Thyroid gland (tissue), 7 donors: ENCODE results near the genes ITFG2 and NRIP2.

DNA sequence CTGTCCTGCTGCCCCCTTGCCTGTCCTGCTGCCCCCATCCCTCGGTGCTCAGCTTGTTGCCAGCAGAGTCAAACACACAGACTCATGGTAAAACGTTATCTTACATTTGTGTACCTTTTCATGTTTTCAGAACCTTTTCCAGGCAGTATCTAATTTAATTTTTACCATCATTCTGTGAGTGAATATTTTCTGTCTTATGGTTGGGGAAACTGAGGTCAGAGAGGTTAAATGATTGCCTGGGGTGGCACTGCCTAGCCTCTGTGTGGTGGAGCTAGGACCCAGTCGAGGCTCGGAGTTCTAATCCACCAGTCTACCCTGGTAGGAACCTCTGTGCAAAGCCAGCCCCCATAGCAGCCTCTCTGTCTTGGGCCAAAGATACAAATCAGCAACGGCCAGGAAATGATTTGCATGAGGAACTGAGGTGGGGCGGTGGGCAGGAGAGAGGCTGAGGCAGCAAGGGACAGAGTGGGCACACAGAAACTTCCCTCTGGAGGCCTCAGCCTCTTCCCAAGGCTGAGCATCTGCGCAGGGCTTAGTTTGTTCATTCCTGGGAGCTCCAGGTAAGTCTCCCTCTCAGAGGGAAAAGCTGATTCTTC is 134.3 kb downstream of the CACNA1C start:
- PRO-cap, 2 experiments: no peak in any of the 2 experiments
- RAMPAGE, long total RNA, 5 experiments: no peak in any of the 5 experiments

DNA sequence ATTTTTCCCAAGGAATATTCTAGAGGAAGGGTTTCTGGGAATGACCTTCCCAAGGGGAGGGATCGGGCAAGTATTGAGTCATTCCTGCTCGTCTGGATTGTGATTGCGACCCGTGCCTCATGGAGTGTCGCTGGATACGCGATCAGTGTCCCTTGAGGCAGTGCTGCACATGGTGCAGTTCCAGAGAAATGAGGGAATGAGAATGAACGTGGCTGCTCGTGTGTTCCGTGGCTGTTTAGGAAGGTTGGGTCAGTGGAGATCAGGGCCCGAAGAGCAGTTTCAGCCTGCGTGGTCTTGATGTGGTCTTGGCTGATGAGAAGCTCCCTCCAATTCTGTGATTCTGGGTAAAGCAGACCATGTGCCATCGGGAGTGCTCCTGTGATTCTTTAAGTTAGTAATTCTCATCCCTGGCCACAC is 234.4 kb downstream of the CACNA1C start:
- PRO-cap, 2 experiments: peak in 1 of 2 experiments; most common plus-strand start position 252 of the sequence (in 1)
- RAMPAGE, long total RNA, 5 experiments: no peak in any of the 5 experiments

GRCh38 chr12:2341303-2341748 is 288.5 kb downstream of the CACNA1C start:
- PRO-cap, 2 experiments: no peak in any of the 2 experiments
- RAMPAGE, long total RNA, 5 experiments: no peak in any of the 5 experiments

DNA sequence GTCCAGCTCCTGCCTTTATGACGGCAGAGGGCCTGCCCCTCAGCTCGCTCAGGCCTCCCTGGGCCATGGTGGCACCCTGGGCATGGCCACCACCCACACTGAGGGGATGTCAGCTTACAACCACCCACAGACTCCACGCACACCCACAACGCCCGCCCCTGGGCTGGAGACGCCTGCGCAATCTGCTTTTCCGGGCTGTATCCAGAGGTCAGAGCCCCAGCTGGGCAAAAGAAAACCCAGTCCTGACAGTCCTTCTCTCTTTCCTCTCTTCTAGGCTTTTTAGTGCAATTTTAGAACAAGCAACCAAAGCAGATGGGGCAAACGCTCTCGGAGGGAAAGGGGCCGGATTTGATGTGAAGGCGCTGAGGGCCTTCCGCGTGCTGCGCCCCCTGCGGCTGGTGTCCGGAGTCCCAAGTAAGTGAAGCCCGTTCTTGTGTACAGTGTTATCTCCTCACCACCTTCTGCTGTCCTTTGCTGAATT is 337.4 kb upstream of the FKBP4 start:
- PRO-cap, 2 experiments: no peak in any of the 2 experiments
- RAMPAGE, long total RNA, 5 experiments: no peak in any of the 5 experiments

DNA sequence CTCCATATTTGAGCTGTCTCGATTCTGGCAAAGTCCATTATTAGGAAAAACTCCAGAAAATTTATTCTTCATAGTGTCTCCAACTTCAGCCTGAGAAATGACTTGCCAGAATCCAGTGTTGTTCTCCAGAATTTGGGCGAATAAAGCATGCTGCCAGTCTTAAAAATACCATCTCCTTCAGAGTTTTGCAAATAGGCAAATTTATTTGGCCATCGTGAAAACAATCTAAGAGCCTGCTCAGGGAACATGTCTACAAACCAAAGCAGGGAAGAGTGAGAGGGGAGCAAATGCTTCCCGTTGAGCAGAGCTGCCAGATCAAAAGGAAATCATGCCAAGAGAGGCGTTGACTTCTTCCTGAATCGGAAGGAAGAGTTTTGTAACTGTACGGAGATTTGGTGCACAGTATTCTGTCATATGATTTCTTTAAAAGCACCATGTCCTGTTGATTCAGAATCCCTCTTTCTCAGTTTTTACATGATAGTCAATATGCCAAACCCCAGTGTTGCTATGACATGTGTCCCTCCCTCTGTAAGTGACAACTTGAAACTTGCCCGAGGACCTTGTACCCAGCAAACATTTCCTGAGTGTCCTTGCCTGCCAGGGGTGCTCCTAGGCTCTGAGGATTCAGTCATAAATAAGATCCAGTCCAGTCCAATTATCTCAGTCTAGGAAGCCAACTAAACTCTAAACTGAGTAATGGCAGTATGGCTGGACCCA is 300.3 kb upstream of the FKBP4 start:
- PRO-cap, 2 experiments: no peak in any of the 2 experiments
- RAMPAGE, long total RNA, 5 experiments: no peak in any of the 5 experiments

GRCh38 chr12:2586406-2587053 is 208.2 kb upstream of the FKBP4 start:
- PRO-cap, 2 experiments: no peak in any of the 2 experiments
- RAMPAGE, long total RNA, 5 experiments: no peak in any of the 5 experiments

GRCh38 chr12:2752609-2752986 is 42.2 kb upstream of the FKBP4 start:
- PRO-cap, 2 experiments: no peak in any of the 2 experiments
- RAMPAGE, long total RNA, 5 experiments: no peak in any of the 5 experiments

DNA sequence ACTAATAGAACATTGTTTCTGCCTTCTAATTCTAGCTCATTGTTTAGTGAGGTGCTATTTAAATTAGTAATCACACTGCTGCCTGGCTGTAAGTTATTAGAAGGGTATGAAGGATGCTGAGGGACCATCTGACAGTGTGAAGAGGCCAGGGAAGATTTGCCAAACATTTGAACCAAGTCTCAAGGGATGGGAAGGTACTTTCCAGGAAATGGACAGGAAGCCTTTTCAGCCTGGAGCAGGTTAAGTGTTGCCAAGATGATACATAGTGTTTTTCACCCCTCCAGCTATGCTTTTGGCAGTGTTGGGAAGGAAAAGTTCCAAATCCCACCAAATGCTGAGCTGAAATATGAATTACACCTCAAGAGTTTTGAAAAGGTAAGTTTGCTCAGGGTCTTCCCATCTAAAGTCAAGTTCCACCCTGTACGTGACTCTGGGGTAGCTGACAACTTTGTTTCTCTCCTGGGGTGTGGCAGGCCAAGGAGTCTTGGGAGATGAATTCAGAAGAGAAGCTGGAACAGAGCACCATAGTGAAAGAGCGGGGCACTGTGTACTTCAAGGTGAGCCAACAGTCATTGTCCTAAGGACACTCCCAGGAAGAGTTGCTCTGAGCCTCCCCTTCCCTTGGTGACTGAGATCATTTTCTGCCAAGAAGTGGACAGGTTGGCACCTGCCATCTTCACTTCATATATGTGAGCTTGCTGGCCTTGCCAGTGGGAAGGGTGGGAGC is 5.0 kb downstream of the FKBP4 start:
- PRO-cap, 2 experiments: no peak in any of the 2 experiments
- RAMPAGE, long total RNA, 5 experiments: no peak in any of the 5 experiments

GRCh38 chr12:2812242-2813395 is at the start of gene ITFG2:
TSS of gene ITFG2 (plus strand) at chr12:2812668.
- PRO-cap, 2 experiments: peak in 2 of 2 experiments; most common plus-strand start chr12:2812697 (in 2); most common minus-strand start chr12:2812524 (in 2)
- RAMPAGE, long total RNA, 5 experiments: start-site peak on the plus strand in 4 of 5 experiments, at chr12:2812665-2812706 at its widest, 75 to 406 reads per replicate; start-site peak on the minus strand in 5 of 5 experiments, at chr12:2812875-2812942 at its widest, 7 to 78 reads per replicate

DNA sequence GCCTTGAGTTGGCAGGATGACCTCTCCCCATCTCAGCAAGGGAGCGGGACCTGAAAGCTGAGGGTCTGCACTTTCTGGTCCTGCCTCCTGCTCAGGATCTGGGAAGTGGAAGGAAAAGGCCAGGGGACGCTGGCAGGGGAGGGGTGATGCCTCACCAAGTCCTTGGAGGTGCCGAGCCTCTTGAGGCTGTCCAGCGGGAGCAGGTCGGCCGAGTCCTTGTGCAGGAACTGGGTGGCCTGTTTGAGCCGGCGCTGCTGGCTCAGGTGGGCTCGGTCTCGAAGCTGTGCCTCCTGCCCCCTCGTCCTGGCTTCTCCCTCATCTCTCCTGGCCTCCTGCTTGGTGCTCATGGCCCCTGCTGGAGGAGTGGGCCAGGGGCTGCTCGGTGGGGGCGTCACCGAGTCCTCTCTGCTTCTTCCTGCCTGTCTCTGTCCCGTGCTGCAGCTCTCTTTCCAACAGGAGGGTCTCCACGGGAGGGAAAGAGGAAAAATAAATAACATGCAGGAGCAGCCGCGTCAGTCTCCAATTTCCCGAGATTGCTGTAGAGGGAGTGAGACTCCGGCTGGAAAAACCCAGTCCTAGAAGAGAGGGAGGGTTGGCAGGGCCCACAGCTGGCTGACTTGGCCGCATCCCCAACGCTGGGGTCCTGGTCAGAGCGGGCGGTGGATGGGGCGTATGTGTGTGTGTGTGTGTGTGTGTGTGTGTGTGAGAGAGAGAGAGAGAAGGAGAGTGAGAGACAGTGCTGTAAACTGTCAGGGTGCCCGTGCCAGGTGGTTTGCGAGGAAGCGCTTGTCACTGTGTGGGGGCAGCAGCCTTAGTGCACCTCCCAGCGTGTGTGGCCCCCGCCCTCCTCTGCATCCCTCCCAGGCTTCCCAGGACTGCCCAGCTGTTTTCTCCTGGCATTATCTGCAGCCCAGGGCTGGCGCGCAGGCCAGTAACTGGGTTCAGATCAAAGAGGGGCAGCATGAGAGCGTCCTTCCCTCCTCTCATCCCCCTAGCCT is at the start of gene NRIP2:
NRIP2 (minus strand) TSS at position 549 of the 998 bp plus-strand sequence.
- PRO-cap, 2 experiments: peak in 1 of 2 experiments; most common minus-strand start position 538 of the sequence (in 1)
- RAMPAGE, long total RNA, 5 experiments: no peak in any of the 5 experiments

GRCh38 chr12:2960333-2961131 is 1.3 kb downstream of the TEAD4 start:
- PRO-cap, 2 experiments: peak in 1 of 2 experiments; most common plus-strand start chr12:2960734 (in 1); most common minus-strand start chr12:2960612 (in 1)
- RAMPAGE, long total RNA, 5 experiments: no peak in any of the 5 experiments

GRCh38 chr12:3046303-3046626 is 30.9 kb upstream of the TSPAN9 start:
- PRO-cap, 2 experiments: peak in 1 of 2 experiments; most common minus-strand start chr12:3046494 (in 1)
- RAMPAGE, long total RNA, 5 experiments: no peak in any of the 5 experiments

- PRO-cap, 2 experiments: no peak in any of the 2 experiments
- RAMPAGE, long total RNA, 5 experiments: no peak in any of the 5 experiments
Observed at GRCh38 chr12:3091755-3092376, 14.7 kb downstream of the TSPAN9 start.

DNA sequence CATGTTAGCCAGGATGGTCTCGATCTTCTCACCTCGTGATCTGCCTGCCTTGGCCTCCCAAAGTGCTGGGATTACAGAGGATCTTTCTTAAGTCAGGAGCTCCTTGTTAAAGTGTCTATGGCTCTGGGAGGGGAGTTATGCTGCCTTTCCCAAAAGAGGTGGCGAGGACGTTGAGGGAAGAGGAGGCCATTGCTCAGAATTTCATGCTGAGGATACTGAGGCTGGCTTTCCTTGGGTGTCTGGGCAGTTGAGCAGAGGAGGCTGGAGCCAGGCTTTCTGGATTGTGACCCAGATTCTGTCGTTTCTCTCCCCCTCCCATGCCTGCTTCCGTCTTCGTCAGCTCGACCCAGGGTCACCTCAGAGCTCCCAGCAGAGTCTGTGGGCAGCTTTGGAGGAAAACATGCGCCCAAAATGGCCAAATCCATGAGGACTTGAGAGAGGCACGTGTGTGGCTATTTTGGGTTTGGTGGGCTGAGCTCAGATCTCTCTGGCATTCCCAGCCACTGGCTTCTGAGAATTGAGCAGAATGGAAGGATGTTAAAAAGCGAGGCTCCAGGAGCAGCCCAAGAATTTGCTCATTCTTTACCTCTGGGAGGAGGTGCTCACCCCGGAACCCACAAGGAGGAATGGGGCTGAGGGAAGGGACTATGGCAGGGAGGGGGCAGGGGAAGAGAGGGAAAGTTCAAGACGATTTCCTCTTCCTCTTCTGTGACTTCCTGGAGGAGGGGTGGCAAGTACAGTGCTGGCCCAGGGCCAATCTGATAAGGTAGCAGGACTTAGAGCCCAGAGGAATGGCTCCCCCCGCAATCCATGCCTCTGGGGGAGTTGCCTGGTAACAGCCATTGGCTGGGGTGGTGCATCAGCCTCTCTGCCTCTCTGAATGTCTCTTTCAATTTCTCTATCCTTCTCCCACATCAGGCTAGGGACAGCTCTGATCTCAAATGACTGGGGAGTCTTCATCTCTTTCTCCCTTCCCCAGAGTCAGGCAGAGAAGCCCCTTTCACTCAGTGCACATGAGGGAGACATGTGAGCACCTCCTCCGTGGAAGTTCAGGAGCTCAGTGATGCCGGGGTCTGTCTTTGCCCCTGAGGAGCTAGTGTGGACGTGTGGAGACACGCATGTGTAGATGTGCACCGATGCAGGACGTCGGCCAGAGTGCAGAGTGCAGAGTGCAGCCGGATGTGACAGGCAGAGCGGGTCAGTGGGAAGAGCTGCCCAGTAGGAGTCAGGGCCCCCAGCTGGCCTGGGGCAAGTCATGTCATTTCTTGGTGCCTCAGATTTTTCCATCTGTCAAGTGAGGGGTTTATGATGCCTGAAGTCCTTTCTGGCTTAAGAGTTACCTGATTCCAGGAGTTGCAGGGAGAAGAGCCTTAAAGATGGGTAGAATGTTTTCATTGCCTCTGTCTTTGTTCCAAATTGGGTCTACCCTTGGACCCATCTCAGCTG is 20.2 kb downstream of the TSPAN9 start:
- PRO-cap, 2 experiments: peak in 1 of 2 experiments; most common plus-strand start position 503 of the sequence (in 1); most common minus-strand start position 241 of the sequence (in 1)
- RAMPAGE, long total RNA, 5 experiments: no peak in any of the 5 experiments

- PRO-cap, 2 experiments: no peak in any of the 2 experiments
- RAMPAGE, long total RNA, 5 experiments: no peak in any of the 5 experiments
Observed at GRCh38 chr12:3100139-3100692, 23.0 kb downstream of the TSPAN9 start.

DNA sequence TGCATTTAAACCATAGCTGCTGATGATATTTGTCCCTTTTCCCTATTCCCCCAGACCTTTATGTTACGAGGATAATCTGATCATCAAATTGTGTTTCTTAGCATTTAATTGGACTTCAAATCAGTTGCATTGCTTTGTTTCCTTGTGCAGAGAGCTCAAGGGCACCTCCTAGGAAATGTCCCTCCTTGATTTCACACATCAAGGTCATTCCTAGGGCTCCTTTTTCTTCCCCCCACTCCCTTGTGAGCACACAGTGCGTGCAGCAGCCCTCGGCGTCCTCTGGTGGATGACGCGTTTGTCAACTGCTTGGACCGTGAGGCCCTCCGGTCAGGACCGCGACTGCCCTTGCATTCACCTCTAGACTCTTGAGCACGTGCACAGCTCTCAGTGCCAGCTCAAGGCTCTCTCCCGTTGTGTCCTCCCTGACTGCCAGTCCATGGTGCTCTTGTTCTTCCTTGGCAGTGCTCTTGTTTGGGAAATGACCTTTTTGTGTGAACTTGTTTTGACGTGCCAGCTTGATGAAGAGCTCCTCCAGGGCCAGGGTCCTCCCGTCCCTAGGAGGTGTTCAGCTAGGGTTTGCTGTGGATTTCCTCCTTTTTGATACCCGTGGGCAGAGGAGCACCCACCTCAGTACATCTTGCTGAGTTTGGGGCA is 67.8 kb downstream of the TSPAN9 start:
- PRO-cap, 2 experiments: no peak in any of the 2 experiments
- RAMPAGE, long total RNA, 5 experiments: no peak in any of the 5 experiments

- PRO-cap, 2 experiments: no peak in any of the 2 experiments
- RAMPAGE, long total RNA, 5 experiments: no peak in any of the 5 experiments
Observed at GRCh38 chr12:3168699-3169262, 91.6 kb downstream of the TSPAN9 start.

DNA sequence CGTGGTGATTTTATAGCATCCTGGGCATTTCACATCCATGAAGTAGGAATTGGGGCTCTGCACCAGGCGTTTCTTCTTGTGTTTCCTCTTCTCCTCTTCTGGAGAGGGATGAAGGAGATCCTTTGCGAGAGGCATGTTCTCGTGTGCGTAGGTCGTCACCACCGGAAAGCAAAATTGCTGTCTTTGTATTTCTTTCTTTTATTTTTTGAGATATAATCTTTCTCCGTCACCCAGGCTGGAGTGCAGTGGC is 134.5 kb downstream of the TSPAN9 start:
- PRO-cap, 2 experiments: no peak in any of the 2 experiments
- RAMPAGE, long total RNA, 5 experiments: no peak in any of the 5 experiments

- PRO-cap, 2 experiments: no peak in any of the 2 experiments
- RAMPAGE, long total RNA, 5 experiments: no peak in any of the 5 experiments
Observed at GRCh38 chr12:3216151-3216409, 138.9 kb downstream of the TSPAN9 start.

GRCh38 chr12:3225153-3226117 is 148.3 kb downstream of the TSPAN9 start:
- PRO-cap, 2 experiments: no peak in any of the 2 experiments
- RAMPAGE, long total RNA, 5 experiments: no peak in any of the 5 experiments